ENCODE measurements around a stretch of chr16.

GRCh38 chr16:88902762-88903820, 36.6 kb upstream of the PABPN1L start:
- PRO-cap: no peak

DNA sequence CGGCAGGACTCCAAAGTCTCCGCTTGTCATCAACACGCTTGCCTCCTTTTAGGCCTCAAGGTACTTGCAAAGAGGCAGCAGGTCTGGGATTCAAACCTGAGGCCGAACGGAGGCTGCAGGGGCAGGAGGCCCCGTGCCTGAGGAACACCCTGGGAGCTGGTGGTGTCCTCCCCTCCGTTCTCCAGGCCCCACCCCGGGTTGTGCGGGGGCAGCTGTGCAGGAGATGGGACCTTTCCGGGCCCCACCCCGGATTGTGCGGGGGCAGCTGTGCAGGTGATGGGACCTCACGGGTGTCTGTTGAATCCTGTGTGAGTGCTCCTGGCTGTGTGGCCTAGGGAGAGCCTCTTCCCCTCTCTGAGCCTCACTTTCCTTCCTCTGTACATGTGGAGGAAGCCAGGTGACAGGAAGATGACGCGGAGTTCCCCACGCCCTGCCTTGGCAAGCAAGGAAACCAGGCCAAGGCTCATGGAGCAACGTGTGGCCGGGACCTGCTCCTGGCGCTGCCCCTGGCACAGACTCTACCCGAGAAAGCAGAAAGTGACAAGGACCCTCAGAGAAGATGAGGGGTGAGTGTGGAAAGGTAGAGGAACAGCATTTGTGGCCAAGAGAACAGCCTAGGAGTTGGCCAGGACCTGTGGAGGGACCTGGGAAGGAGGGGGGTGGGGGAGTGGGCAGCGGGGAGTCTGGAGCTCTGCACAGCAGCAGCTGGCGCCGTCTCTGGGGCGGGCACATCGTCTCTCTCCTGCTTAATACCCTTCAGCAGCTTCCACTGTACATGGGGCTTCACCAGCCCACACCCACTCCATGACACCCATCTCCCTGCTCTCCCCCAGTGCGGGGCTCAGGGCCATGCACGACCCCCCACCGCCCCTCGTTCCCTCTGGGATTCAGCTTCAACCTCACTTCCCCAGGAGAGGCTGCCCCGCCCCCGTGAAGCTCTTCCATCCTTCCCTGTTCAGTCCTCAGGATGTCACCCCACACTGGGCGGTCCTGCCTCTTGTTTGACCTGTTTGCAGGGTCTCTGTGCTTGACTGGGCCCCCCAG, 38.3 kb upstream of the PABPN1L start:
- PRO-cap: bidirectional peak, plus-strand start at position 446 of the sequence, minus-strand start at position 186 of the sequence

DNA sequence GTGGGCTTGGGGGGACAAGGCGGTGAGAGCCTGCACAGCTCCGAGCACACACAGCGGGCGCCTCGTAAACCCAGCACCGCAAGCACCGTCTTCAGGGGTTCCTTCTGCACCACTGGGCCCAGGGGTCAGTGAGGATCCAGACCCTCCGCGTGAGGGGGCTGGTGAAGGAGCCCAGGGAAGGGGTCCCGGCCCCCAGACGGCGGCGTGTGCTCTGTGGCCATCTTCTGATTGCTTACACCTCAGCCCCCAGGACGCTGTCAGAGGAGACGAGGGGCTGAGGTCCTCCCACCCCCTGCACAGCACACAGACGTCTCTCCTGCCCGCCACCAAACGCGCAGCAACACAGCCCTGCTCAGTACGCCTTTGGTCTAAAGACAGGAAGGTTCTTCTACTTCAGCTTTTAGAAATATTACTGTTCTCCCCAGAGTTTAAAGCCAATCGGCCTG, 2.8 kb downstream of the CBFA2T3 start:
- PRO-cap: no peak

DNA sequence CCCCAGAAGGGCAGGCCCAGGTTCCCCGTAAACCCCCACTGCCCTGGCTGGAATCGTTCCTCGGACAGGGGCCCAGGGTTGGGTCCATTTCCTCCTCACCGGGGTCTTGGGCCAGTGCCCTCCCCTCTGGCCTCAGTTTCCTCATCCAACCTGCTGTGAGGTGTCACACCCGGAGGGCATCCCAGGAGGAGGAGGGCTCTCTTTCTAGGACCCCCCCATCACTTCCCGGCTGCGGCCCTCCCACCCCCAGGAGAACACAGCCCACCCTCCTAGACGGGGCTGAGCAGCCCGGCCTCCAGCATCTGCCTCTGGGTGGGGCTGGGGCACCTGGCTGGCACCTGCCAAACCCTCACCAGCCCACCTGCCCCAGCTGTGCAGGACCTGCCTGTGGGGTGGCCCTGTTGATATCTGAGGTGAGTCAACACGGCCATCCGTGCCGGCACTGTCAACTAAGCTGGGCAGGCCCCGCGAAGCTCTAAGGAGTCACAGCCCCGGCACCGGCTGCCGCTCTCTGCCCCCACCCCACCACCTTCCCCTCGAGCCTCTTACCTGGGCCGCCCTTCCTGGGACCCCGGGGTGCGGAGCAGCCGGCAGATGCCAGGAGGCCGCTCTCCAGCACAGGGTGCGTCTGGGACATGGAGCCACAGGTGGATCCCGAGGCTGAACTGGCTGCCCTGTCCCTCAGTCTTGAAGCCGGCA, 750 bp downstream of the CBFA2T3 start:
- PRO-cap: no peak

GRCh38 chr16:89053284-89053905, 40.3 kb upstream of the ACSF3 start:
- PRO-cap: no peak

- PRO-cap: no peak
These were observed 21.8 kb upstream of the ACSF3 start for GRCh38 chr16:89071739-89072463.

DNA sequence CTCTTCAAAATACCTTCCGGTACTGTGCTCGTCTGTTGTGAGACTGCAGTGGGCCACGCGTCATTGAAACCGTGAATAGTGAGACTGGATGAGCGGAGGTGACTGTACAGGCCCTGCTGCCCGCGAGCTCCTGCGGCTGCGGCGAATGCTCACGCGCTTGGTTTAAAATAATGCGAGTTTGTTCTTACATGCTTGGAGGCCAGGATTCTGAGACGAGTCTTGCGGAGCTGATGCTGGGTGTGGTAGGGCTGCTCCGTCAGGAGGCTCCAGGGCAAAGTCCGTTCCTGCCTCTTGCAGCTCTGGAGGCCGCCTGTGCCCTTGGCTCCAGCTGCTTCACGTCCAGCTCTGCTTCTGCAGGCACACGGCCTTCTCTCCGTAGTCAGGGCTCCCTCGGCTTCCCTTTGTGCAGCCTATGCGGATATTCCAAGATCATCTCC, 9.5 kb downstream of the ACSF3 start:
- PRO-cap: no peak

- PRO-cap: no peak
These were observed 66.2 kb downstream of the ZNF778 start for GRCh38 chr16:89283470-89284260.

DNA sequence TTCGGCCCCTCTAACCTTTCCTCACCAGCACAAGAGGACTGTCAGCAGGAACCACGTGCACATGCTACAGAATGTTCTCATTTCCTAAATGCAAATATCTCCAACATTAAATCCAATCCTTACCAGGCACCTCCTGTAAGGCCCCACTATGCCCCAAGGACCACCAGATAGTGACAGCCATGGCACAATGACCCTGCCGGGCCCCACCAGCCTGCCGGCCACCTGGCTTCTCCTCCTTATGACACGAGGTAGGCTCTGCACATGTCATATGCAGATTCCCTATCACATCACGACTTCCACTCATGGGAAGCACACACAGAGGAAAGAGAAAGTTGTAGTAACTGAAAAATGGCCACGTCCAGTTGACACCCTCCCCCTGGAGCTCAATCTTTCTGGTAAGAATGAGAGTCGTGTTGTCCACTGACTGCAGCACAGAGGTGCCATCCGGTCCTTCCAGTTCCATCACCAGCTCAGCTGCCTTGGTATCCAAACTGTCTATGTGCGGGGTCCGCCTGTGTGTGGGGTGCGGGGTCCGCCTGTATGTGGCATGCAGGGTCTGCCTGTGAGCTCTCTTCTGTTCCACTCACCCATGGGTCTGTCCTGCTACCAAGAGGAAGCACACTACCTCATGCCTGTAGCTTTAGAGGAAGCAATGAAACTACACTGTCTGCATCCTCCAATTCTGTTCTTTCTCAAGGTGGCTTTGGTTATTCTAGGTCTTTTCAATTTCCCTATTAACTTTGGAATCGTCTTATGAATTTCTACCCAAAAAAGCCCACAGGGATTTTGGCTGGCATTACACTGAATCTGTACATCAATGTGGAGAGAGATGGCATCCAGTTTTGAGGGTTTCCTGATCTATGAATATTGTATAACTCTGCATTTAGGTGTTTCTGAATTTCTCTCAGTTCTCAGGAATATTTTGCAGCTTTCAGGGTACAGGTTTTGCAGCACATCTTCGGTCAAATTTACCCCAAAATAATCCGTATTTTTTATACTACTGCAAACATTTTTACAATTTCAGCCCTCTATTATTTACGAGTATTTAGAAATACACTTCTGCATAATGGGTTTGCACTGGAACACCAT, 92.5 kb downstream of the ZNF778 start:
- PRO-cap: no peak

DNA sequence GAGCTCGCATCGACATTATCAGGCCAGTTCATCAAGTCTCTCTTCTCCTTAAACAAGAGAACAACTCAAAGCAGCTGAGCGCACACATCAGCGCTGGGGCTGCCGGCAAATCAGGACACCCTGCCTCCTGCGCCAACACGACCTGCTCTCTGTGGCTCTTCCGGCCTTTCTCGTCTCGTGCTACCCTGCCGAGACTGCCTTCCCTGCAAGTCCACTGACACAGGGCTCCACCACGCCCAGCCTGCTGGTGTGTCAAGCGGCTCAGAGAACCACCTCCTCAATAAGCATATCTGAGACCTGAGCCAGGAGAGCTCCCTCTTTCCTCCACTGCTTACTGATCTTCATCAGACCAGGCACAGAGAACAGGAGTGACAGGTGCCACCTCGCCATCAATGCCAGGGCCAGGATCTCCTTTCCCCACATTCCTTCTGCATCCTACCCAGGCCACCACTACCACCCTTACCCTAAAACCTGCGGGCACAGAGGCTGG, 96.9 kb downstream of the ZNF778 start:
- PRO-cap: no peak

DNA sequence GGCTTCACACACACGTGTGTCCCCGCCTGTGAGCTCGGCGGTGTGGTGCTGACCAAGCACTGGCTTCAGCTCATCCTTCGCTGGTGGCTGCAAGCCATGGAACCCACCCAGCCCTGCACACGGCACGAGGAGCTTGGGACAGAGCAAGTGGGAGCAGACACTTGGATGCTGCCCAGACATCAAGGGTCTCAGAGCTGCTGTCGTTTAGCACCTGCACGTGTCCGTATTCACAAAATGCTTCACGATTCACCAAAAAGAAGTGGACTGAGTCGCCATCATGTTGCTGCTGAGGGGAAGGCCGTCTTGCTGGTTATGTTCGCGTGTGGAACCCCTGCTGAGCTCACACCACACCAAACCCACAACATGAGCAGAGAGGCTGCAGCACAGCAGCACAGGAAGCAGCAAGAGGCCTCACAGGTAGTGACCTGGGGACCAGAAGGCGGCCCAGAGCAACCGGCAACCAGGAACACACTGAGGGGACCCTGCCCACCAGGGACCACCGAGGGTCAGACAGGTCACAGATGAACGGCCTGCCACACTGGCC, 98.1 kb downstream of the ZNF778 start:
- PRO-cap: no peak

GRCh38 chr16:89379523-89380009, 110.8 kb downstream of the ANKRD11 start:
- PRO-cap: no peak

DNA sequence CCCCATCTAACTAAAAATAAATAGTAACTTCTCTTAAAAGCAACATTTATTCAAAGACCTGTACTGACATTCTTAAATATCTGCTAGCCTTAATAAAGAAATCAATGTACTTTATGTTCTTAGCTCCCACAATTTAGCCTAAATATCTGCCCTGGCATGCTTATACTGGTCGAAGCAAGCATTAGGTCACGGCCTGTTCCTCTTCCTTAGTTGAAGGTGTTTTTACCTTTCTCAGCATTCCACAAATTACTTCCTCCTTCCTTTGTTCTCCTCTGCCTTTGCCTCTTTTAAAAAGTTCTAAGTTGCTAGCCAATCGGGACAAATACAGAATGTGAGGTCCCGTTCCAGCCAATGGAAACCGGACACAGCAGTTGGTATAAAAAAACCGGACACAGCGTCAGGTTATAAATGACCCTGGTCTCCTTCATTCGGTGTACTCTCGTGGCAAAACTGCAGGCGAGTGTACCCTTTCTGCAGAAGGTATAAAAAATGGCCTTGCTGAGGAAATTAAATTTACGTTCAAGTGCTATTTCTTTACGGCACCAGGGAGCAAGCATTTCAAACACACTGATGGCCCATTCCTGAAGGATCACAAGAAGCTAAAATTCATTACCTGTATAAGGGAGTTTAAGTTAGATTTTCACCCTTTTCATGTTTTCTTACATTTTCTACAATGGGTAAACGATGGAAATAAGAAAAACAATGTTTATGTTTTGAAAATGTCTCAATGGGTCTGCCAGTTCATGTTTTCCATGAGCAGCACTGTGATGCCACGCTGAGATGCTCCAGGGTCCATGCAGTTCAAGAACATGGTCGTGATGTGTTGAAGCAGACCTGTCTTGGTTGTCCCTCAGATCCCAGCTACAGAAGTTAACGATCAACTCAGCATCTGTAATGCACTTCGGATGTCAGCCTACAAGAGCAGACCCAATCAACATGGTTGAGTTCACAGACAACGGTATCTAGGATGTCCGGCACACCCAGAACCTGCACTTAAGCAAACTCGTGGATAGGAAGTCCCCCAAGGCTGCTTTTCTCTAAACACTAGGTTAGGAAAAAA, 98.3 kb downstream of the ANKRD11 start:
- PRO-cap: no peak

DNA sequence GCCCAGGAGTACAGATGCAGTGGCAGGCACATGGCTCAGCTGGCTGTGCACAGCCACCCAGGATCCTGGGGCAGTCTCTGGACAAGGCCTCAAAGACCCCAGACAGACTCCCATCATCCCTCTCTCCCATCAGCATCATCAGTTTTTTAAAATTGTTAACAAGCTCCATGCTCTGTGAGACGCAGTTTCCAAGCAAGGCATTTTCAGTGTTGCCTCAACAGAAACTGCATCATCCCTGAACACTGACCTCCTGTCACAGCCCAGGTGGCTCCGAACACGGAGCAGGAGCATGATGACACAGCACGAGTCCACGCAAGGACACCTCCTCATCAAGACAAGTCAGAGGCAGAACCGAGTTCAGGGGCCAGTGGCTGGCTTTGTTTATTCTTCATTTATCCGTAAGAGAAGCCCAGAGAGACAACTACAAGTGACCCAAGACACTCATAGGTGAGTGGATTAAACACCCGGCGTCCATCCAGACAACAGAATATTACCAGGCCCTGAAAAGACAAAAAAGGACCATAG, 91.4 kb downstream of the ANKRD11 start:
- PRO-cap: no peak

GRCh38 chr16:89437492-89438604, 52.5 kb downstream of the ANKRD11 start:
- PRO-cap: no peak

- PRO-cap: no peak
These were observed 29.1 kb downstream of the ANKRD11 start for GRCh38 chr16:89461220-89461767.

GRCh38 chr16:89469290-89469685, 21.1 kb downstream of the ANKRD11 start:
- PRO-cap: no peak

DNA sequence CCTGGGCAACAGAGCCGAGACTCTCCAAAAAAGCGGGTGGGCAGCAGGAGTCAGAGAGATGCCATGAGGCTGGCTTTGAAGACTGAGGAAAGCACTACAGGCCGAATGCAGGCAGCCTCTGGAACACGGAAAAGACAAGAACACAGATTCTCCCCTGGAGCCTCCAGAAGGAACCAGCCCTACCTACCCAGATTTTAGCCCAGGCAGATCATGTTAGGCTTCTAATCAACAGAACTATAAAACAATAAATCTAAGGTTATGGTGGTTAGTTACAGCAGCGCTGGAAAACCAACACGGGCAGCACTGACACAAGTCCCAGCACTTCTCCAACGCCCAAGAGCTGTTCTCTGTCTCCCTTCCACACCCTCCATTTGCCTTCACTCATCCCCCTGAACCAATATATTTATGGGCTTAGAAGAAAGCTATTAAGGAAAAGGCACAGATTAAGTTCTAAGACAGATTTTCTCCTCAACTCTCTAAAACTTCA, 7.6 kb downstream of the ANKRD11 start:
- PRO-cap: no peak

- PRO-cap: bidirectional peak, plus-strand start at chr16:89505683, minus-strand start at chr16:89505470
These were observed 2.9 kb upstream of the SPG7 start for GRCh38 chr16:89505174-89505799.

DNA sequence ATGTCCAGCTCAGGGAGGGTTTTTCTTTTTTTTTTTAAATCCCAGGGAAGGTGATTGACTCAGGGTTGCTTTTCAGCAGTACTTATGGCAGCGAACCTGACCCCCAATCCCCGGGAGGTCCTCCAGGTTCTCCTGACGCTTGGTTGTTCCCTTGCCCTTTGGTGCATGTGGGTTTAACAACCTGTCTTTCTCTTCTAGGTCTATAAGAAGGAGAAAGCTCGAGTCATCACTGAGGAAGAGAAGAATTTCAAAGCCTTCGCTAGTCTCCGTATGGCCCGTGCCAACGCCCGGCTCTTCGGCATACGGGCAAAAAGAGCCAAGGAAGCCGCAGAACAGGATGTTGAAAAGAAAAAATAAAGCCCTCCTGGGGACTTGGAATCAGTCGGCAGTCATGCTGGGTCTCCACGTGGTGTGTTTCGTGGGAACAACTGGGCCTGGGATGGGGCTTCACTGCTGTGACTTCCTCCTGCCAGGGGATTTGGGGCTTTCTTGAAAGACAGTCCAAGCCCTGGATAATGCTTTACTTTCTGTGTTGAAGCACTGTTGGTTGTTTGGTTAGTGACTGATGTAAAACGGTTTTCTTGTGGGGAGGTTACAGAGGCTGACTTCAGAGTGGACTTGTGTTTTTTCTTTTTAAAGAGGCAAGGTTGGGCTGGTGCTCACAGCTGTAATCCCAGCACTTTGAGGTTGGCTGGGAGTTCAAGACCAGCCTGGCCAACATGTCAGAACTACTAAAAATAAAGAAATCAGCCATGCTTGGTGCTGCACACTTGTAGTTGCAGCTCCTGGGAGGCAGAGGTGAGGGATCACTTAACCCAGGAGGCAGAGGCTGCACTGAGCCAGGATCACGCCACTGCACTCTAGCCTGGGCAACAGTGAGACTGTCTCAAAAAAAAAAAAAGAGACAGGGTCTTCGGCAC, 2.5 kb downstream of the RPL13 start:
- PRO-cap: no peak

All from bronchial lymph node (tissue), 1 donor.